Fibroblast of the aortic adventitia (primary cell): ENCODE measurements around a stretch of chr1.

- CAGE, long polyA plus RNA = no peak
These were observed 18.5 kb upstream of the KANK4 start for GRCh38 chr1:62337613-62338293.

DNA sequence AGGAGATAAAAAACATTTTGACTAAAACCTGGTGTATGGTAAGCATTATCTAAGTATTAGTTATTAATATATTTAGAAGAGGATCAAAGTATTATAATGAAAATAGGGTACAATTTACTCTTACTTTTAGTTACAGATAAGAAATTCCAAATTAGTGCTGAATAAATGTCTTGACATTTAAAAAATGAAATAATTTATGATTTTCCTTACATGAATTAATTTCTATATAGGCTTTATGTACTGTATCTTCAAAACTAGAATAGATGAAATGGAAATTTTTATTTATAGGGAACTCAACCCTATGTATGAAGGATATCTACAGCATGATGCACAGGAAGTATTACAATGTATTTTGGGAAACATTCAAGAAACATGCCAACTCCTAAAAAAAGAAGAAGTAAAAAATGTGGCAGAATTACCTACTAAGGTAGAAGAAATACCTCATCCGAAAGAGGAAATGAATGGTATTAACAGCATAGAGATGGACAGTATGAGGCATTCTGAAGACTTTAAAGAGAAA, 7.7 kb downstream of the USP1 start:
- CAGE, long polyA plus RNA = no peak

DNA sequence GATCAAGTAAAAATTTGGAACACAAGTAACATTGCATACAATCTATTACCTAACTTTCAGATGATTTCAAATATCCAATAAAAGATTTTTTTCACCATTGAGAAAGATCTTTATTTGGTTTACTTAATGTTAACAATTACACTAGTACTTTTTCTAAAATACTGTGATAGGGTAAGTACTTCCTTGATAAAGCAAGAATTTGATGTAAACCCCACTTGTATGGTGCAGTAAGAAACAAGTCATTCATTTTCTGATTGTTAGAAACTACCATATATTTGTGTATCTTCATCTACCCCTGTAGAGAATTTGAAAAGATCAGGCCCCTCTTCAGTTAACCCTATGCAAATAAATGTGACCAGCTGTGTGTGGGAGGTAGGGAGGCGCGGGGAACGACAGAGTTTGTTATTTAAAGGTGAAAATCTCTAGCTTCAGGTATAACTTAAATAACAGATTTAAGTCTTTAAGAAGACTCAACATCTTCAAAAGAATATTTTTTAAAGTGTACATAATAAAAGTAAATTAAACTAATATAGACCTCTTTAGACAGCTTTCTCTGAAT, 15.8 kb downstream of the ANGPTL3 start:
- CAGE, long polyA plus RNA = no peak

DNA sequence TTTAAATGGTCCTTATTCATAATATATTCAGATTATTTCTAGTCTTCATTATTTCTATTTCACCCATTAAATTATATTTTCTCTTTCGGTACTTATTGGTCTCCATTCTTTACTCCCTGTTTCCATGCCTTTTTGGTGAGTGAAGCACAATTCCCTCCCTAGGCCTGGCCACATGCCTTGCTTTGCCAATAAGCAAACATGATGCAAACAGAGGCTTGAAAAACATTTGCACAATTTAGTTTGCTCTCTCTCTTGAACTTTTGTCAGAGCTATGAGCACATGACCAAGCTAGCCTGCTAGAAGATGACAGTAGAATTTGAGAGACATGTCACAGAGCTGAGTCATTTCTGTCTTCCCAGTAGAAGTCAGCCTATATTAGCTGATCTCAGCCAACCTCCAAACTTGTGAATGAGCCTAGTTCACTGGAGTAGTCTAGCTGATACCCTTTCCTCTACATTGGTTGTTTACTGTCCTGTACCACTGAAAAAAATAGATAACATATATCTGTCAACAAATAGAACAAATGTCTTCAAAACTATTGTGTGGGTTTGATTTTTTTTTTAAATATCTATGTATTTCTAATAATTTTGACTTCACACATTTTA, 24.6 kb downstream of the ANGPTL3 start:
- CAGE, long polyA plus RNA = no peak

- CAGE, long polyA plus RNA = no peak
These were observed 1.2 kb upstream of the DOCK7 start for GRCh38 chr1:62689367-62689857.

DNA sequence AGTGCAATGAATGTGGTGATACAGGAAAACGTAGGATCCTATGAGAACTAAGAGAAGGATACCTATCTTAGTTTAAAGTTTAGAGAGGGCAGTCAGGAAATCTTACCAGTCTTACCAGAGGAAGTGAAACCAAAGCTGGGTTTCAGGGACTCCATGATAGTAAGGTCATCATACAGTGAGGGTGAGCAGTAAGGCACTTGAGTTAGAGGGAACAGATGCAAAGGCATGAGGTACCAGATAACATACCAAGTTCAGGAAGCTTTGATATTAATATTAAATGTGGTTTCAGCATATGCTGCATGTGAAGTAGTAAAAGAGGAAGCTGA, 16.8 kb downstream of the ATG4C start:
- CAGE, long polyA plus RNA = no peak

DNA sequence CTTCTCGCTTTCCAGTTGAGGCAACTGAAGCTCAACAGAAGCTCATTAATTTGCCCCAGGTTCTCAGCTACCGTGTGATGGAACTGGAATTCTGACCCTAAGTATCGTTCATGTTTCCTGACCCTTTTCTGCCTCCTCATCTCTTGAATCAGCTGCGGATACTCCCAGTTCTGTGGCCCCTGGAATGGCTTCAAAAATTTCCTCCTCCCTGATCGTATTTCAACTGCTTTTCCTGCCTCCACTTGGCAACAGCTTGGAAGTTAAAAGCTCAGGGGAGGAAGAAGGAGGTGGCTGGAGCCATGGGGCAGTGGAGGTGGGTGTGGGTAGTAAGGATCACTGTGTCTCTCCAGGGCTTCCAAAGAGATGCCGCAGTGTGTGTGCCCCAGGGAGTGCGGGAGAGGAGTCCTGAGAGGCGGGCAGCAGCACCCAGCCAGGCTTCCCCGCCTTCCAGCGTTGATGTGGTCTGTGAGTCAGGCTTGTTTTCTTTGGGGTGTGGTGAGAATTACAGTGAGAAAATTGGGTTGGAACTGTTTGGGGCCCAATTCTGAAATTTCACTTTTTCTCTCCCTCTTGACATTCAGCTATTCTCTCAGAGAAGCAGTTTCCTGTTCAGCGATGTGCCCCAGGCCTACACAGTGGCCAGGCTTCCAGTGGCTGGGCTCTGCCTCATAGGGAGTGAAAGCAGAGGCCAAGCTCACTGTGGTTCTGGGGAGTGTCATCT, 68.9 kb downstream of the PGM1 start:
- CAGE, long polyA plus RNA = no peak

DNA sequence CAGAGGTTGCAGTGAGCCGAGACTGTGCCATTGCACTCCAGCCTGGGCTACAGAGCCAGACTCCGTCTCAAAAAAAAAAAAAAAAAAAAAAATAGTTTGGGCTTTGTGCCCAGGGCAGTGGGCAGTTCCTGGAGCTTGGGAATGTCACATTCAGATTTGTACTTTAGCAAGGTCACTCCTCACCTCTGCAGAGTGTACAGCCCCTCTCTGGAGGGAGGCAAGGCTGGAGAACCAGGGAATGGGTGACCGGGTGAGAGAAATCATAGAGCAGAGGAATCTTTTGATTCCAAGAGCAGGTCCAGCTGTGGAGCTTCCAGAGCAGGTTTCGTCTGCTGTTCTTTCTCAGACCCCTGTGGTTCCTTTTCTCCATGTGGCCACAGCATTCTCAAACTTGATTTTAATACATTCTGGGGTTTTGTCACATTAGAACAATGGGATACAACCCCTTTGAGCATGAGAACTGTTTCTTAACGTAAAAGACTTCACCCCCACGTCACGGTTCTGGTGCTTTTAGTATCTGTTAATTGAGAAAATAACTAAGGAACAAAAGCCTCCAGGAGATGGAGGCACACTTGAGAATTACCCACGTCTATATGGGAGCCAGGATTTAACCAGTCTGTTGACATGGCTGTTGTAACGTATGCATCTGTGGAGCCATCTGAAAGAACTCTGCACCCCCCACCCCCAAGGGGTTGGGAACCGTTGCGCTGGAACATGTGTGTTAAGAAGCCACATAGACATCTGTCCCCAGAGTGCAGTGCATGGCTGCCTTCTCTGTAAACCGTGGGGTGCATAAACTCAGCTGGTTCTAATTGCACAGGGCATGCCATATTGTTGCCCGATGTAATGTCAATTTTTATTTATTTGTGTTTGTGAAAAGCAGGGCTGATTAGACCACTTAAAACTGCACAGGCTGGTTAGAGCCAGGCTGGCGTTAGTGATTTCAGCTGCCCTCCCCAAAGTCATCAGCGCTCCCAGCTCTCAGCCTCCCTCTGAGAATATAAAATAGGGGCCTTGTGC, 70.4 kb upstream of the ROR1 start:
- CAGE, long polyA plus RNA = no peak

GRCh38 chr1:63808233-63808863, 34.5 kb downstream of the ROR1 start:
- CAGE, long polyA plus RNA = no peak

- CAGE, long polyA plus RNA = no peak
These were observed 55.9 kb downstream of the ROR1 start for GRCh38 chr1:63829617-63830134.

DNA sequence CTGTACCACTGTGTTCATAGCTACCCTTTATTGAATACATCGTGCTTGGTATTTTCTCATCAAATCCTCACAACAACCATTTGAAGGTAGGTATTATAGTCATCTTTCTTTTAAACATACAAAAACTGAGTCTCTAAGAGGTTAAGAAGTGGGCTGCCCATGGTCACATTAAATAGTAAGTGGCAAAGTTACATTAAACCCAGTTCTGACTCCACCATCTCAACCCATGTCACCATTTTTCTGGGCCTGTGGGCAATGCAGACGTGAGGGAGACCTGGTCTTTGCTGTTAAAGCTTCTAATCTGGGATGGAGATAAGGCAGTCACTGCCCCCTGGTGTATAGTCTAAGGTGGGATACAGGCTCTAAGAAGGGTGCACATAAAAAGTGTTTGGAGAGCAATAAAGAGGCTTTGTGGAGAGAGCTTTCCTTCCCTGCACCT, 141.2 kb downstream of the ROR1 start:
- CAGE, long polyA plus RNA = no peak

- CAGE, long polyA plus RNA = no peak
These were observed 132.5 kb upstream of the UBE2U start for GRCh38 chr1:64070844-64071469.

- CAGE, long polyA plus RNA = no peak
These were observed 42.5 kb downstream of the CACHD1 start for GRCh38 chr1:64512410-64512817.

DNA sequence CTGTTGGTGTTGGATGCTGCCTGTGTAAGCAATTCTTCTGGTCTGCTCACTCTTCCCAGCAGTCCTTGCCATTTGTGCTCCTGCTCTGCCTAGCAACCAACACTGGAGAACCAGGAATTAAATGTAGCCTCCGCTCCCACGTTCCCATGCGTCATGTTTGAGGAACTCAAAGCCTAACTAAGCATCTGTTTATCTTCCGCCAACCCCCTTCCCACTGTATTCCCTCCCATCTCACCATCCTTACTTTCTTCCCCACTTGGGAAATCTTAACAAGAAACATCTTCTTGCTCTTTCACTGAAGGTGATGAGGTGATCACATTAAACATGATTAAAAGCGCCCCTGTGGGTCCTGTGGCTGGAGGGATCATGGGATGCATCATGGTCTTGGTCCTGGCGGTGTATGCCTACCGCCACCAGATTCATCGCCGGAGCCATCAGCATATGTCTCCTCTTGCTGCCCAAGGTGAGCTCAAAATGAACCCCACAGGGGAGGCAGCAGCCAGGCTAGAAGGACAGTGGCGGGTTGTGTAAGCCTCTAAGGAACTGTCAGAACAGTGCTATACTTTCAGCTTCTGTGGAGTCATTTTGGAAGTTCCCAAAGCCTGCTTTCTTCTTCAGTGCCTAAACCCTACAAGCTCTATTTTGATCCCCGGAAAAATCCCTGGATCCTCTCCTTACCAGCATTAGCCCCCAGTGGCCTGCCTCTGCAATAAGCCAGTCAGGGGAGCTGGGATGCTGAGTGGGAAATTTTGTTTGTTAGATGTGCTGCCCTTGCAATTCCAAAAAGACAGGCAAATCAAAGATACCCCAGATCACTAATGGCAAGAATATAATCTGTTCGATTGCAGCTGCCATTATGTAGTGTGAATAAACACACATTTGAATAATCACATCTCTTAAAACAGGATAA, 65.3 kb upstream of the RAVER2 start:
- CAGE, long polyA plus RNA = no peak

DNA sequence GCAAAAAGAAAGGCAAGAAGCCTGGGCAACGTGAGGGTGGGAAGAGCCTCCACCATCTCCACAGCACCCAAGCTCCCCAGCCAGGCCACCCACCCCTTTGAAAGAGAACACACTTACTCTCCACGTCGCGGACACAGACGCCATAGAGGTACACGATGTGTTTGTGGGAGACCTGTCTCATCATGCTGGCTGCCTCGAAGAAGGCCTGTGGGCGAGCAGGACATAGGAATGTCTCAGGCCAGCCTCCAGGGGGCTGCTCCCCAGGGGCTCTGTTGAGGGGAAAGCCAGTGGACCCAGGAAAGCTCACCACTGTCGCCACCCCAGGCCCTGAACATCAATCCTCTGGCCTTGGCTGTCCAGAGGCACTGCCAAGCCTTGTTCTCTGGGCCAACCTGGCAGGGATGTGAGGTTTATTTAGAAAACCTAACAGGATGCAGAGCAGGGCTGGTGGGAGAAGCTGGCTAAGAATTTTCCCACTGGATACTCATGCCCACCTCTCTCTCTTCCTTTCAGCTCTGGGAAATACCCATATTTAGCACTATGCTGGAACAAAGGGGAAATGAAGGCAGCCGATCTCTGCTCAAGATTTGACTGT, 101.8 kb downstream of the RAVER2 start:
- CAGE, long polyA plus RNA = no peak

DNA sequence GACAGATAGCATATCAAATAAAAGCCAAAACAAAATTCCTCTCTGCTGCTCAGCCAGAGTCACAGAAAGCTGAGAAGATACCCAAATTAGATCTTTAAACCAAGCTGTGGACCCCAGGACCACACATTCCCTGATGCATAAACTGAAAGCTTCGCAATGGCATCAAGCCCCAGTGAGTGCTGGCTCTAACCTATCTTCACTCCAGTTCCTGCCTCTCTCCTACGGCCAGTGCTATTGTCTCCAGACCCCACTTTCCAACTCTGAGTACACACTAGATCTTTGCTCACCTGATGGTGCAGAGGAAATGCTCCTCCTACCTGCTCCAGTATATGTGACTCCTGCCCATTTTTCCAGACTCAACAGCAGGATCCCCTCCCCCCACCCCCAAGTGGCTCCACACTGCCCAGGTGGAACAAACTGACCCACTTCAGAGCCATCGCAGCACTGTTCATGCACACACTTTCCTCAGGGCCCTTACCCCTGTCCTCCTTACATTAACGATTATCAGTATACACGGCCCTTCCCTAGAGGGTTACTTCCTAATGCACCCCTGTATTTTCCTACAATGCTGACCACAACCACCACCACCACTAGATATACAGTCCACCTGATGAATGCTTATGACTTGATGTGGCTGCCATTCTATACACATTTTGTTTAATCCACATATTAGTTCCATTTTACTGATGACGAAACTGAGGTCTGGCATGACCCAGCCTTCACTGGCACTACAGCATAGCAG, 40.2 kb downstream of the JAK1 start:
- CAGE, long polyA plus RNA = no peak

- CAGE, long polyA plus RNA = no peak
These were observed 13.2 kb downstream of the JAK1 start for GRCh38 chr1:64953021-64953635.

DNA sequence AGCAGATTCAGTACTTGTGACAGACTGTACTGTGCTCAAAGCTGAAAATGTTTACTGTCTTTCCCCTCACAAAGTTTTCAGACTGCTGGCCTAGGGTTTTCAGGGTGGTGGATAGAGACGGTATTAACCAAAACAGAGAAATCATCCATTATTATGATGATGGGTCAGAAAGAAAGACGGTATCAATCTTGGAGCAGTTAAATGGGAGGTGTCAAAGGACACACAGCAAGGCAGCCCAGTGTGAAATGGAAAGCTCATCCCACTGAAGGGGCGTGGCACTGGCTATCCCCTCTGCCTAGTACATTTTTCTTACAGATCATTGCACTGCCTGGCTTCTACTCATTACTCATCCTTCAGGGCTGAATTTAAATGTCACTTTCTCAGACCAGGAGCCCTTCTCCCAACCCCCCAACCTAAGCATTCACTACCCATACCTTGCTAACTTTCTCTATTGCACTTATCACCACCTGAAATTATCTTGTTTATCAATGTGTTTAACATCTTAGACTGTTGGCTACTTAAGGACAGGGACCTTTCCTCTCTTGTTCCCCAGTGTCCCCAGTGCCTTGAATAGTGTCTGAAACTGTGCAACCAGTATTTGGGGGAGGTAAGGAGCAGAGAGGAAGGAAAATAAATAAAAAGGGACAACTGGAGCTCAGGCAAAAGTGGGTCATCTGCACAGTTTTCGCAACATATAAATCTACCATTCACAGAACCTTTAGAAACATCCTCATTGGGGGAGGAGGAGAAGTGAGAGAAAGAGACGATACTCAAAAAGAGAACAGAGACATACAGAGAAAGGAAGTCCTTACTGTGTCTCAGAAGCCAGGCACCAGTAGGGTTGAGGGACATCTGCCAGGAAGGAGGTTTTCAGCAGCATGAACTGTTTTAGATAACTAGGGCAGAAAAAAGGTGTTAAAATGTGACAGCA, 10.0 kb downstream of the JAK1 start:
- CAGE, long polyA plus RNA = no peak

DNA sequence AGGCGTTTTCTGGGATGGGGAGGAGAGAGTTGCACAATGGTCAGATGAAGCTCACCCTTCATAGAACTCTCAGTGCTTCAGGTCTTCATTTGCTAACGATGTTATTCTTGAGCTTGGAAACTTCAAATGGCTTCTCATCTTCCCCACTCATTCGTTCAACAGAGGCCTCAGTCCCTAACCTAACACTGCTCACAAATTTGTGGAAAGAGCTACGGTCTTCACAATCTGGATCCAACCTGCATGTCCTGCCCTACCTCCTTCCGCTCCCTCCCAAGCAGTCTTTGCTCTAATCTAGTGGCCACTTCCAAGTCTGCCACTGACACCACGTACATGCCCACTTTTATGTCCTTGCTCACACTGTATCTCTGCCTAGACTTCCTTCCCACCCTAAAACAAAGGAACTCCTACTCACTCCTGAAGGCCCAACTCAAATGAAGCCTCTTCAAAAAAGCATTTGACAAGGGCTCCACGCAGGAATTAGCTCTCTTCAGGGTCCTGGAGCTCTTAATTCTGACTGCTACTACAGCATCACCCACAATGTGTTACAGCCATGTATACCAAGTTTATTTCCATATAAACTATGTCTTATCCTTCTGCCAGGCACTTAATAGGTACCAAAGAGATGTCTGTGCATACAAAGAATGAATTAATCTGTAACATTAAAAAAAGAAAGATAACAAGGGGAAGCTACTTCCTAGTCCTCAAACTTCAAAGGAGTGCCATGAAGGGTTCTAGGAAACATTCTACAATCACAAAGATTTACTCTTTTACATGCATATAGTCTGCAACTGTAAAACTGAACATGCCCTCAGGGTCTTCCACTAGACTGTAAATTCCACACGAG, 4.8 kb downstream of the JAK1 start:
- CAGE, long polyA plus RNA = no peak

DNA sequence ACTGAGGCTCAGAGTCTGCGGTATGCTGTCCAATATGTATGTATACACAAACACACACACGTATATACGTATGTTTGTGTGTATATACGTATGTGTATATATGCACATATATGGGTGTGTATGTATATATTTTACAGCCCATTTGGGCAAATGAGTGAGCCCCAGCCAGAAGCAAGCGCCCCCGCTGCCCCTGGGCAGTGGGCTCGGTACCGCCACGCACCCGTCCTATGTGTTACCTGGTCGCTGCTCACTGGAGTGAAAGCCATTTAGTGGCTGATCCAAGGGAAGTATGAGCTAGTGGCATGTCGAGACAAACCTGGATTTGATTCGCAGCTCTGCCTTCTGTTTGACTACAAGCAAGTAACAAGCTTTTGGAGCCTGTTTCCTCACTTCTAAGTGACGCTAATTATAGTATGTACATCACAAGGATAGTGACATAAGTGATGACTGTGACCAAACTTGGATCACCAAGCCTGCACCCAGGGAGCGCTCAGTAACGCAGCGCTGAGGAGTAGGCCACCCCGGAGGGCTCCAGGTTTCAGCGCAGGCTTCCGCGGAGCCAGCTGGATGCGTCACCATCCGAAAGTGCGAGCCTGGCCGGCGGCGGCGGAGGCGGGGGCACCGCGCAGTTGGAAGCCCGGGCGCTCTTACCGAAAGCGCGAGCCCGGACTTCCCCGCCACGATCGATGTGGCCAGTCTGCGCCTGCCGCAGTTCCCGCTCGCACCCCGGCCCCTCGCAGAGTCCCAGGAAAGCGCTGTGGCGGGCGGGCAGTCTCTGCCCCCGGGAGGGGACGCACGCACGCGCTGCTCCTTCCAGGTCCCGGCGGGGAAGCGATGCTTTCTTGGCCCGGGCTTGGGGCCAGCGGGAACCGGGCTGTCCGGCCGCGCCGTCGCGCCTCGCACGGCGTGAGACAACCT, 36.0 kb upstream of the JAK1 start:
- CAGE, long polyA plus RNA = no peak